HT-29 (cell line): ENCODE data around the genes SMIM7 and USE1.

GRCh38 chr19:16216876-16217515, 19.3 kb downstream of the AP1M1 start:
- RAMPAGE, long total RNA, result no peak

- RAMPAGE, long total RNA, result no peak
Measured at GRCh38 chr19:16290473-16291212, 34.0 kb upstream of the KLF2 start.

DNA sequence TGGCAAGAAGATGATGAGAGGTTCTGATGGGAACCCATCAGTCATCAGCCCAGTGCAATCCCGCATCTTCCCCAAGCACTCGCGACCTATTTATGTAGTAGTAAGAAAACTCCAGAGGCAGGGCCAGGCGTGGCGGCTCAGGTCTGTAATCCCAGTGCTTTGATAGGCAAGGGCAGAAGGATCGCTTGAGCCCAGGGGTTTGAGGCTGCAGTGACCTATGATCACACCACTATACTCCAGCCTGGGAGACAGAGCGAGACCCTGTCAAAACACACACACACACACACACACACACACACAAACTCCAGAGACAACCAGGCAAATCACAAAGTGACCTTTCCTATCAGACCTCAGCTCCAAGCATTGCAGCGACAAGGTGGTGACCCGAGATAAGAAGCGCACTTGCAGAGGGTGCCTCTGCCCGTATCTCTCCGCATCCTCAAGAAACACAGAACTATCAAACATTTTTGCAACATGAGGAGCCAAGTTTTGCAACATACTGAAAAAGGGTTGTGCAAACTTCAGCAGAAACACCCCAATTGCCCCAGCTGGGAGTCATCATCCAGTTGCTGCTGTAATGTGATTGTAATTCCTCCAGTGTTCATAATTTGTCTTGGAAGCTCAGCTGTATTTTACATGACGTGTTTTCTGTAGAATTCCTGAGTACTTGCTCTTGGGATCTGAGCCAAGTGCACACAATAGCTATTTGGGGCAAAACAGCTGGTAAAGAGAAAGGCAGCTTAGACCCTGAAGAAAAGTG, 8.7 kb upstream of the KLF2 start:
- RAMPAGE, long total RNA, result no peak

DNA sequence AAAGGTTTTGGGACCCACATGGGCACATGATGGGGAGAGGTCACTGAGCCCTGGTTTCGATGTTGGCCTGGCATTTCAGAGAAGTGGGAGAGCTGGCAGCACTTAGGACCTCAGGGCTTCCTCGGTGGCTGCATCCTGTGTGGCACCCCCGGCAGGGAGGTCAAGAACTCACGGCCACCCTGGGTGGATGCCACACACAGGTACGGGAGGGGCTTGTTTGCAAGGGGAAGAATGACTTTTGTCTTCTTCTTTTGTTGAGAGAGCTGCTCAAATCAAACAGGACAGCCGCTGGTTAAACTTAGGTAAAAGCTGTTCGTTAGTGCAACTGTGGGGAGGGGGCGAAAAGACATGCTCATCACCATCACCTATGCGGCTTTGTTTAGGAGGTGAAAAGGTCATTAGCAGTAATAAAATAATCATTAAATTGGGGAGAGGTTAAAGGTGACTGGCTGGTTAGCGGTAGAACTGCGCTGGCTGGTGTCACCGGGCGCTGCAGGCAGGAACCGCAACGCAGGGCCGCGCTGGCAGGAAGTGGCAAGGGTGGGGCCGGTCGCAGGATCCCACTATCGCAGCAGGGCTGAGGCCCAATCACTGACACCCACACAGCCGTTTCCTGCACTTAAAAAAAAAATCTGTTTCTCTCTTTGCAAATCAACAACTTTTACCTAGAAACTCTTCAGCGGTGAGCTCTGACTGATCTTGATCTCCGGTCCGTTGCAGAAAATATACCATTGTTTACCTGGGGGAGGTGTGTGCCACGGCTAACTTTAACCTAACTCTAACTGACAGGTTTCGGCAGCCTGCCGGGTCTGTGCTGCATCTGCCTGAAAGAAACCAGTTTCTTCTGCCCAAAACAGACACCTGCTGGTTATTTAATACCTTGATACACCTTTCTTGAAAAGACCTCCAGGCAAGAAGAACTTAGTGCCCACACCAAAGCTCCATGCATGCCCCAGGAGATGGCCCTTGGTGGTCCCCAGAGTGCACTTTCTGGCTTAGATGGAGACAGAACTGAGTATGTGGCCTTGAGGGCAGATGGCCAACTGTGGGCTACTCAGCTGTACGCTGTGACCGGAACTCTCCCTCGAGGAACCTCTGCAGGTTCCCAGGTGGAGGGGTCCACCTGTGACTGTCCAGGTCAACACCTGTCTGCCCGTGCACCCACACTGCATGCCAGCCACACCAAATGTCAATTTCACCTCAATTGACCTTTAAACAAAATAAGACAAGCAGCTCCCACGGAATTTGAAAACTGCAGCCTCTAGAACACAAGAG, 47.0 kb downstream of the KLF2 start:
- RAMPAGE, long total RNA, result no peak

- RAMPAGE, long total RNA, result no peak
Measured at GRCh38 chr19:16373216-16374154, 48.9 kb downstream of the KLF2 start.

DNA sequence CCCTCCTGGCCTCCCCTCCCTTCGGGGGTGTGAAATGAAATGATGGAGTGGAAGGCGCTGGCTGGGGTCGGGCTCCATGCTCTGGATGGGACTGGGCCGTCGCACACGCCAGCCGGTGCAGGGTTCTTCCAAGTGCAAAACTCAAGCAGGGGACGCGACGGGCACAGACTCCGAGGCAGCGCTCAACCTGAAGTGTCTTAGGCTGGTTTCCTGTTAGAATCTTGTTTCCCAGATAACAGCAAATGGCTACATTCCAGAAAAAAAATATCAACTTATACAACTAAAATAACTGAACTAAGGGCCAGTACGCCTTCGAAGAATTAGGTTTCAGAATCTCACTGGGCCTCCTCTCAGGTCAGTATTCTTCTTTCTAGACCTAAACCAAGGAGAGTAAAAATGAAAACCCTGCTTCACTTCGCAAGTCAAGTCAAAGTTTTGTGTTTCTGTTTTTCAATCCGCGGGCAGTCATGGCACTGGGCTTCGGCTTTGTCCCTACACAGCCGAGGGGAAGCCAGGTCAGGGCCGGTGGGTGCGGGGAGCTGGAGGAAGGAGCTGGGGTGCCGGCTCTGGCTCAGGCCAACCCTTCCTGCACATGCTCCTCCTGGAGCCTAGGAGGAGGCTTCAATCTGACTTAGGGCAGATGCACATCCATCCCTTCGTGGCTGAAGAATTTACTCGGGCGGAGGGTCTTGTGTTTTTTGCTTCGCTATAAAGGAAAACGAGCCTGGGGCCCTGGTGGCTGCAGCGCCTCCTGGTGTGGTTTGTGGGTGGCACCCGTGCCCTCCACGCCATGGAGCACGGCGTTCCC, 22.2 kb downstream of the C19orf44 start:
- RAMPAGE, long total RNA, result no peak

GRCh38 chr19:16594085-16594571, 21.9 kb upstream of the SLC35E1 start:
- RAMPAGE, long total RNA, result no peak

DNA sequence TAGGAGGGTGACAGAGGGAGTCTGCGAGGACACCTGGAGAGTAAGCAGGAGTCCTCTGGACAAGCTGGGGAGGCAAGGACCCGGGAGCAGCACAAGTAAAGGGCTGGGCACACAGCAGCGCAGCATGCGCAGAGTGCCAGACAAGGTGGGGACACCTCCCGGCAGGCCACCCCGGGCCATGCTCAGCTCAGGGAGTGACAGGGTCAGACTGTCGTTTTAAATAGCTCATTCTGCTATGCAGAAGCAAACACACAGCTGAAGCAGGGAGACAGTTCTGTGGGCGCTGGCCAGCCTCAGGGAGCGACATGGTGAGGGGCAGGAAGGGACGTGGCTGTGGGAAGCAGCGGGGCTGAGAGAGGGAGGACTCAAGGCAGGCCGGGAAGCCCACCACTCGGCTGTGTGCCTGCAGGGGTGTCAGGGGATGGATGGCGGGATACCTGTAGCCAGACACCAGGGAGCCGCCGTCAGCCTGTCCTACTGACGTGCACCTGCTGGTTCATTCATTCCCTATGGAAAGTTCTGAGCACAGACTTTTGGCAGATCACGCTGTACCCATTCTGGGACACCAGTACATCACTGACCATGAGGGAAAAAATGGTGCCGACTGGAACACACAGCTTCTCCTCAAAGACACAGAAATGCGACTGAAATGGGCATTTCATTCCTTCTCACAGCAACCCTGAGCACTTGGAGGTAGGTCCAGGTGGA, 26.2 kb downstream of the MED26 start:
- RAMPAGE, long total RNA, result no peak

DNA sequence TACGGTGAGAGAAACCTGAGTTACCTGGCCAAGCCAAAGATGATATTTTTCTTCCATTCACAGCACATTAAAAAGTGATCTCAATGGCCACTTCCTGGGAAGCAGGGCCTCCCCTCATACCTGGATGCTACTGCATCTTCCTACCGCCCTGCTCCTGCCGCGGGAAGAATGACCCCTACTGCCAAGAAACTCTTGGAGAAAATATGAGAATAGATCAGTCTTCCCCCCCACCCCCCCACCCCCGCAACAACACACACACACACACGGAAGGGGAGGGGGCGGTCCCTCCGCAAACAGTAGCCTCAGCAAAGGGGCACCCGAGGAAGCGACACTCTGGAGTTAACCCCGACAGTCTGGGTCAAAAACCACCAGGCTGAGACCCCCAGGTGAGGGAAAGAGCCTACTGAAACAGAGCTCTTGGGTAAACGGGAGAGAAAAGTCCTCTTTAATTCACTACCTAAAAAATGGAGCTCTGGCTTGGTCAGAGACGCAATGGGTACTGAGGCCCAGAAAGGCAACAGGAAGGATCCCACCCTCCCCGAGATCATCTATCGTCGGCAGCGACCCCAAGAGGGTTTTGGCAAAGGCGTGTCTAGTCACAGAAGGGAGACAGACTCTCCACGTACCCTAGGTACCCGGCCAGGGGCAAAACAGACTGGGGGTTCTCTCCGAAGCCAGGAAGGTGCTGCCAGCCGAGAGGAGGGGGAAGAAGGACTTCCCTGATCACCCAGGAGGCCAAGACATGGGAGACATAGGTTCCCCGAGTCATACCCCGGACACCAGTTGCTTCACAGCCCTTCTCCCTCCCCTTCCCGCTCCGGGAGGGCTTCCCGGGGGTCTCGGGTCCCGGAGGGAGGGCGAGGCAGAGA, 1.1 kb downstream of the MED26 start:
- RAMPAGE, long total RNA, result no peak

DNA sequence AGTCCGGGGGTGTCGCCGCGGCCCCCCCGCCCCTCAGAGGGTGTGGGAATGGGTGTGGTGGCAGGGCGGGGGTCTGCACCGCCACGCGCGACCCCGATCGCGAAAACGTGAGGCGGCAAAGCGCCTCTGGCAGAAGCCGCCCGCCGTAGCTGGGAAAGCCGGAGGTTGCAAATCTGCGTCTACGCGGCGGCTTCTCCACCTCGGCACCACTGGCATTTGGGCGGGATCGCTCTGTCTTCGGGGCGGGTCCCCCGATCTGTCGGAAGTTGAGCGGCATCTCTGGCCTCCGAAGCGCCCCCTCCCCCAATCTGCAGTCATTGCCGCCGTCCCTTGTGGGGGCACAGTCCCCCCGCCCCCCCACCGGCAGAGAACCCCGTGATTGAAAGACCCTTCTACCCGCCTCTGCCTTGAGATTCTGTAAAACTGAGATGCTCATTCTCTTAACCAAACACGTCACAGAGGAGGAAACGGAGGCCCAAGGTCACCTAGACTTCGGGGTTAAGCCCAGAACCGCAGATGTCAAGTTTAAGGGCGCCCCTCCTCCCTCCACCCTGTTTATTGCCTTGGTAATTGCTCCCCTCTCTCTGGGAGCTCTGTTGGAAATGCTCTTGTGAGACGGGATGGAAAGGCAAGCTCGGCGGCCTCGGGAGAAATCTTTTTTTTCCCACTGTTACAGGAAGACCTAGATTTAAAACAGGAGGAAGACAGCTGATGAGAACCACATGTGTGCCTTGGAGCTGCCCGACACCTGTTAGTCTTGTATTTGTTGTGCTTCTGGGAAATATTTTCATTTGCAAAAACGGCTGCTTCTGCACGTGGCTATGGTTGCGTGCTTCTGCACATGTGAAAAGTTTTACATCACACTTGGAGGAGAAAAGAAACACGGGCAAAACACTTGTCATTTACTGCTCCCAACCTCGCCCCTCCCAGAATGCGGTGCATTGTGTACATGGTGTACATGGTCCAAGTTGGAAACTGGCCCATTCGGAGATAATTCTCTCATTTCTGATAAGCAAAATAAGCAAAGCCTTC, 995 bp upstream of the MED26 start:
- RAMPAGE, long total RNA, result no peak

DNA sequence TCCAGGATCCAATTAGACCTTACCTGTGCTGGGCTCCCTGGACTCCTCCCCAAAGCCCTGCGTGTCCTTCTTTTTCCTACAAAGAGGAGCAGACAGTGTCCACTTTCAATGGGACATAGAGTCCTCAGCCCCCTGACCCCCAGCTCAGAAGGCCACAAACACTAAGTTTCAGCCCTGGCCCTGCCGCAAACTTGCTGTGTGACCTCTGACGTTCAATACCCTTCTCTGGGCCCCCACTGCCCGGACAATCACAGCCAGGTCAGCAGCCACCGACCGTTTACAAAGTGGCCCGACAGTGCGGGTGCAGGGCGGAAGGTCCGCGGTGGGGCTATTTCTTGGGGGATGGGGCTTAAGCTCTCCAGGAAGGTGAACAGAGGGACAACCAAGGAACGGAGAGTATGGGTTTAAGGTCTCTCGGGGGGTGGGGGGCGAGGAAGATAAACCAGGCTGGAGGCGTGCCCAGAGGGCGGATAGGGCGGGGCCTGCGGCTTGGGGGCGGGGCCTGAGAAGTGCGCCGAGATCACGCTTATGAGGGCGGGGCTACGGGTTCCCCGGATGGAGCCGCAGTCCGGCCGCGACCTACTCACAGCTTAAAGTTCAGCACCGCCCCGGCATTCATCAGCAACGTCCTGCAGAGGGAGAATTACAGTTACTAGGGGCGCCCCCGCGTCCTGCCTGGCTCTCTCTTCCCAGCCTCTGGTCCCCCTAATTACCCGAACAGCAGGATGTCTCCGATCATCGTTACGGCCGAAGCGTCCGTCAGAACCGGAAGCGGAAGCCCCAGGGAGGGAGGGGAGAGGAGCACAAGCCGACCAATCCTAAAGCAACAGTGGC, at the start of gene SMIM7:
TSS of gene SMIM7 (minus strand) at position 773 of the 834 bp plus-strand sequence.
- RAMPAGE, long total RNA, result no peak

GRCh38 chr19:16836331-16836958, 7.2 kb downstream of the SIN3B start:
- RAMPAGE, long total RNA, result no peak

DNA sequence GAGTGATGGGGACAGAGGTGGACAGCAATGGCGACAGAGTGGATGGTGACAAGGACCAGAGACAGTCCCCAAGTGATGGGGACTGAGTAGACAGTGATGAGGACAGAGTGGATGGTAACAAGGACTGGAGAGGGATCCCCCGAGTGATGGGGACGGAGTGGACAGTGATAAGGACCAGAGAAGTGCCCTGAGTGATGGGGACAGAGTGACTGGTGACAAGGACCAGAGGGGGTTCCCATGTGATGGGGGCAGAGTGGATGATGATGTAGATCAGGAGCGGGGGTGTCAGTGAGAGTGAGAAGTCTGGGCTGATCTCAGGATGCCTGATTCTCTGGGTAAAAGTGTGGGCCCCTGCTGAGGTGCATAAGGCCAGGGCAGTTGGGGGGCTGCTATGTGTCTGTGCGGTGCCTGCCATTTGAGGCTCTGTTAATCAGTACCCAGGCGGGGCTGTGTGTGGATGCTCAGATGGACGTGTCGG, 8.3 kb downstream of the SIN3B start:
- RAMPAGE, long total RNA, result no peak

DNA sequence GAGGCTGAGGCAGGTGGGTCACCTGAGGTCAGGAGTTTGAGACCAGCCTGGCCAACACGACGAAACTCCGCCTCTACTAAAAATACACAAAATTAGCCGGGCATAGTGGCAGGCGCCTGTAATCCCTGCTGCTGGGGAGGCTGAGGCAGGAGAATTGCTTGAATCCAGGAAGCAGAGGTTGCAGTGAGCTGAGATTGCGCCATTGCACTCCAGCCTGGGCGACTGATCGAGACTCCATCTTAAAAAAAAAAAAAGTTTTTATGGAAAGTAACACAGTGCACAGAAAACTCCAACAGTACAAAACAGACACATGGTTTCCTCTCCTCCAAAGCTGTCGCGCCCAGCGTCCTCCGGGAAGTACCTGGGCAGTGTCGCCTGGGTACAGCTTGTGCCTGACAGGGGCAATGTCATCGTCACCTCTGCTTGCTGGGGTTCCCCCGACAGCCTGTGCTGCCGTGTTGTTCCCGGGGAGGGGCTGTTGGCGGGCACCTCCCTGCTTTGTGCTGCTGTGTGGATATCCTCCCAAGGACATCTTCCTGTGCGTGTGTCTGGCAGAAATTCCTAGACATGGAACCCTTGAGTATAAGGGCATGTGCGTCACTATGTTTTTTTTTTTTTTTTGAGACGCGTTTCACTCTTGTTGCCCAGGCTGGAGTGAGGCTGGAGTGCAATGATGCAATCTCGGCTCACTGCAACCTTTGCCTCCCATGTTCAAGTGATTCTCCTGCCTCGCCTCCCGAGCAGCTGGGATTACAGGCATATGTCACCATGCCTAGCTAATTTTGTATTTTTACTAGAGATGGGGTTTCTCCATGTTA, 2.5 kb upstream of the F2RL3 start:
- RAMPAGE, long total RNA, result no peak

GRCh38 chr19:17094853-17095802, 19.6 kb downstream of the MYO9B start:
- RAMPAGE, long total RNA, result no peak

GRCh38 chr19:17149615-17150025, 65.5 kb upstream of the USE1 start:
- RAMPAGE, long total RNA, result no peak

DNA sequence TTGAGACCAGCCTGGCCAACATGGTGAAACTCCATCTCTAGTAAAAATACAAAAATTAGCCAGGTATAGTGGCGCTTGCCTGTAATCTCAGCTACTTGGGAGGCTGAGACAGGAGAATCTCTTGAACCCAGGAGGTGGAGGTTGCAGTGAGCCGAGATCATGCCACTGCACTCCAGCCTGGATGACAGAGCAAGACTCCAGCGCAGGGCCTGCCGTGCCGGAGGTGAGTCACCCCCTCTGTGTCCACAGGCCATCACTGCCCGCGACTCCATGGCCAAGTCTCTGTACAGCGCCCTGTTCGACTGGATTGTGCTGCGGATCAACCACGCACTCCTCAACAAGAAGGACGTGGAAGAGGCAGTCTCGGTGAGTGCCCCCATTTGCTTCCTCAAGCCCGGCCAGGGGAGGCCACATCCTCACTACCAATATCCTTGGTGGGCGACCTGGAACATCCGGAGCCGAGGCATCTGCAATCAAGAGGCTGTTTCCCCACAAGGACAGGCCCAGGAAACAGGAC, 53.0 kb upstream of the USE1 start:
- RAMPAGE, long total RNA, result no peak

- RAMPAGE, long total RNA, result no peak
Measured at GRCh38 chr19:17211429-17211938, 3.7 kb upstream of the USE1 start.

GRCh38 chr19:17215036-17215492, at the start of gene USE1:
TSS of gene USE1 (plus strand) at chr19:17215357.
- RAMPAGE, long total RNA, result start-site peak on the plus strand at chr19:17215390-17215398, 31 and 71 reads in 2 replicates

- RAMPAGE, long total RNA, result no peak
Measured at GRCh38 chr19:17239971-17240329, 5.8 kb downstream of the NR2F6 start.